Endometrial microvascular endothelial cells (primary cell): ENCODE measurements around the gene VPS51.

- RAMPAGE, long total RNA = no peak
These were observed 1.7 kb downstream of the EHD1 start for GRCh38 chr11:64876512-64877370.

DNA sequence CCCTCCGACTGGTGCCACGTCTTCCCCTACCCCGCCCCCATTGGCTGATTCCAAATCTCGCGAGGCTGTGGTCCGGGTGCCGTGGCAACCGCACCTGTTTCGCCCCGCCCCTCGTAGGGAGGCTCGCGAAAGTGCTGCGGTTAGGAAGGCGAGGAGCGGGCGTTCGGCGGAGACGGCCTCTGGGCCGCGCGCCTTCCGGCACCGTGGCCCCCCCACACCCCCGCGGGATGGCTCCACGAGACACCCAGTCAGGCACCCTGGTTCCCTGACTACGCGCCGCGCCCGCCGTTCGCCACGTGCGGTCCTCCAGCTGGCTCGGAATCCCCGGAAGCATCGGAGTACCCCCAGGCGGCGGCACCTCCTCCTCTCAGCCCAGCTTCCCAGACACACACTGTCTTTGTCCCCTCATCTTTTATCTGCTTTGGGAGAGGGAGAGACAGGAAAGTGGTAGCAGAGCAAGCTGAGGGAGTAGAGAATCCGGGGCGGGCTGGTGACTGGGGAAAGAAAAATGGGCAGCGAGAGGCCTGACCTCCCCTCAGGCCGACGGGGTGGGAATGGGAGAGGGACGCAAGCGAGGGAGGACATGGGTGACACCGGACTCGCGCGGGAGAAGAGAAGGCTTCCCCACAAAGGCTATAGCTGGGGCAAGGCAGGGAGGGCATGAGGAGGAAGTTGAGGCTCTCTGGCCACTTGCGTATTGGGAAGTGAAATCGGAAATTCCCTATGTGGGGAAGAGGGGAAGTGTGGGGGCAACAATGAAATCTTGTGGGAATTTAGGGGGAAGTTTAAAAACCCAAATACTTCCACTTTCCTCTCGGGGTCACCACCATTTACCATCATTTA lies 541 bp upstream of the EHD1 start:
- RAMPAGE, long total RNA = no peak

GRCh38 chr11:64885259-64886113 lies 7.1 kb upstream of the EHD1 start:
- RAMPAGE, long total RNA = no peak

DNA sequence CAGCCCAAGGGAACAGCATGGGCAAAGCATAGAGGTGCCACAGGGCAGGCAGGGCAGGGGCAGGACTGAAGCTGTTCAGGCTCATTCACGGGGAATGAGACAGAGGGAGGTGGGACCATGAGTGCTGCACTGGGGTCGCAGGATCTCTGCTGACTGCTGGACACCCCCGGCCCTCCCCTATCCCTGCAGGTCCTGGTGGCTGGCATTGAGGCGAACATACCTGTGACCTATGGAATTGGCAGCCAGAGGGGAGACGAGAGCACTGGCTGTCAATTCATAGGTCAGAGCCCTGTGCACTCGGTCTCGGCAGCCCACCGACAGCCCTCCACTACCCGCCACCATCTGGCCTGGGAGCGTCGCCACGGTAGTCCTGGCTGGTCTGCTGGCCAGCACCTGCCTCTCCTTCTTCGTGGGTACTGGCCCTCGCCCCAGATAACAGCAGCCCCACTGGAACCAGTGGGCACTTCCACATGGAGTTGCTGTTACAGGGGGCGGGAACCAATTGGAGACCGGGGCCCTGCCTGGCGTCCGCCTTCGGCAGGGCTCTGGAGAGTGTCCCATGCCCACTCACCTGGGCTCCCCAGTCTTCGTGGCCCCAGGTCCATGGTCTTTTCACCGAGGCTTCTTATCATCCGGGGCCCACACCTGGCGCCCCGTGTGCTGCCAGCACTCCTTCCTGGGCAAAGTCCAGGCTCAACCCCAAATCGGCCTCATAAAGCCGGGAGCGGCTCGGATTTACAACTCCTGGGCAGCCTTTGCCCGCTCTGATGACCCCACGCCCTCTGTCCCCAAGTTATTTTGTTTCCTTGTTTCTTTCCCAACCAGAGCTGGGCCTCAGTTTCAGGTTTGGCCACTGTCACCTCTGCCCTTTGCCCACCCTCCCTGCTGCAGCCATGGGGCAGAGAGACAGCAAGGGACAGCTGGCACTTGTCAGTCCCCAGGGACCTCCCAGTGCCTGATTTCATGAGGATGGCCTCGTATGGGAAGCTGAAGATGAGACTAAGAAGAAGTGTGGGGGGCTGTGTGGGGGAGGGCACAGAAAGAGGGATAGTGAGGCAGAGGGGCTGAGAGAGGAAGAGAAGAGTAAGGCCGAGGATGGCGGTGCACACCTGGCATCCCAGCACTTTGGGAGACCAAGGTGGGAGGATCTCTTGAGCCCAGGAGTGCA lies 12.9 kb upstream of the EHD1 start:
- RAMPAGE, long total RNA = no peak

DNA sequence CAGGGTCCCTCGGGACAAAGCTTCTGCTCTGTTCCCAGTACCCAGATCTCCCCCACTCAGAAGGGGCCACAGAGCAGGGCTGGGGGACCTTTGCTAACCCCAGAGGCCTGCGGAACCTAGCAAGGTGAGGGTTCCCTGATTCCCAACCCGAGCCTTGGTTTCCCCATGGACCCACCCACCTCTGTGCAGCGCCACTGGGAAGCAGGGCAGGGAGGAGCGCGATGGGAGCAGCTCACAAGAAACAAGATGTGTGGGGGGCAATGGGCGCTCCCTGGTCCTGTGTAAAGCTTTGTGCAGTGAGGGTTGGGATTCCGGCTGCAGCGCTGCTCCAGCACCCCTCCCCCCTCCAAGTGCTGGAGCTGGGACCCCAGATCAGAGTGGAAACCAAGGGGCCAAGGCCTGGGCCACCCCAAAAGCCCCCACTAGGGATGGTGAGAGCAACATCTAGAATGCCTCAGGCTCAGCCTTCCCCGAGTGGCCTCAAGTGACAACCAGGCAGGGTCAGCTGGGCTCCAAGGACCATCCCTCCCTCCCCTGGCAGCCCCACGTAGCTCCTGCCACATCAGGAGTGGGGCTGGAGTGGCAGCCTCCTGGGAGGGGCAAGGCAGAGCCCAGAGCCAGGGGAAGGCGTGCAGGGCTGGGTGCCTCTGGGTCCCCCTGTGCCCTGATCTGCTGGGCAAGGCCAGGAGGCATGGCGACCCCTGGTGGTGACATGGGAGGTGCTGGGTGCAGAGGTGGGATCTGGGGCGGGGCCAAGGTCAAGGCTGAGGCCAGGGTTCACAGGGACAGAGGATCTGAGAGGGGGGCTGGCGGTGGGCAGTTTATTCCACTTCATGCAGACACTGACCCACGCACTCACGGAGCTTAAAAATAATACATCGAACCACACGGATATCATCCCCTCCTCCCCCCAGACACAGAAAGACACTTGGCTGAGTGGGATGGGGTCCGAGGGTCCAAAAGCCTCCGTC lies 15.6 kb upstream of the EHD1 start:
- RAMPAGE, long total RNA = no peak

GRCh38 chr11:64914262-64914774 lies 2.7 kb downstream of the ATG2A start:
- RAMPAGE, long total RNA = no peak

GRCh38 chr11:64926550-64927172 lies 2.2 kb downstream of the PPP2R5B start:
- RAMPAGE, long total RNA = no peak

DNA sequence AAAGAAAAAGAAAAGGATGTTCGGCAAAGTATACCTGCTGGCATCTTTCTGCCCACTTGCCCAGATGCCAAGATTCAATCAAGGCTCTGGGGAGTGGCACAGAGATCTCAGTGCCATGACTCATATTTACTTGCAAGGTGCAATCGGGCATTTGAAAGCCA lies 1.3 kb downstream of the MAJIN start:
- RAMPAGE, long total RNA = no peak

GRCh38 chr11:65066777-65067596 lies 8.6 kb upstream of the NAALADL1 start:
- RAMPAGE, long total RNA = no peak

GRCh38 chr11:65095739-65096917 lies at the start of gene VPS51:
Gene VPS51, plus strand, starts transcription at chr11:65096214.
- RAMPAGE, long total RNA = start-site peak on the plus strand at chr11:65096223-65096234, 48 and 56 reads in 2 replicates

DNA sequence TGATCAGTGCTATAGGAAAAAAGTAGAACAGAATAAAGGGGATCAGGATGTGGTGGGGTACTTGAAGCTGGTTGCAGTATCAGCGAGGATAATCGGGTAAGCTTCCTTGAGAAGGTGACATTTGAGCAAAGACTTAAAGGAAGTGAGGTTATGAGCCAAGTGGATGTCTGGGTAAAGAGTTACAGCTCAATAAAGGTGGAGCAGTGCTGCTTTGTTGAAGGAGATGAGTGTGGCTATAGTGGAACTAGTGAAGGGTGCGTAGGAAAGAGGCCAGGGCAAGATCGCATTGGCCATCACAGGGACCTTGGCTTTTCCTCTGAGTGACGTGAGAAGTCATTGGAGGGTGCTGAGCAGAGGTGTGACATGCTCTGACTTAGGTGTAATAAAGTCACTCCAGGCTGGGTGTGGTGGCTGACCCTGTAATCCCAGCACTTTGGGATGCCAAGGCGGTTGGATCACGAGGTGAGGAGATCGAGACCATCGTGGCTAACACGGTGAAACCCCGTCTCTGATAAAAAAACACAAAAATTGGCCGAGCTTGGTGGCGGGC lies 2.3 kb upstream of the SYVN1 start:
- RAMPAGE, long total RNA = no peak

DNA sequence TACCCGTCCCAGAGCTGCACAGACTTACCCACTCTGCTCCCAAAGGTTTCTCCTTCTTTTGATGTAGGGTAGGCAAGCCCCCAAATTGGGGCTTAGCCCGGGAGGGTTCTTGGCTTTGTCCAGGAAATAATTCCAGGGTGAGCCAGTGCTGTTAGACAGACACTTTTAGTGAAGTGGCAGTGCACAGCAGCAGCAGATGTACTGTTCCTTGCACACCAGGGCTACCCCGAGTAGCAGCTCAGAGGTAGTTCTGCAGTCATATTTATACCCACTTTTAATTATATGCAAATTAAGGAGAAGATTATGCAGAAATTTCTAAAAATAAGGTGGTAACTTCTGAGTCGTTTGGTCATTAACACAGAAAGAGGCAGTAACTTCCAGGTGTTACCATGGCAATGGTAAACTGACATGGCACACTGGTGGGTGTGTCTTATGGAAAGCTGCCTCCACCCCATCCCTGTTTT lies 12.2 kb upstream of the SYVN1 start:
- RAMPAGE, long total RNA = no peak

DNA sequence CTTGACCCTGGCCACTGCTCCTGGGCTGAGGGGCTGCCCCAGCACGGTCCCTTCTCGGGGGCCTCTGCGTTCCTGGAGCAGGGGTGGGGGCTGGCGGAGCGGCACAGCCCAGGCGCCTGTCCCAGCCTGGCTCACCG lies 184 bp downstream of the CAPN1 start:
- RAMPAGE, long total RNA = no peak

- RAMPAGE, long total RNA = no peak
These were observed 31.7 kb downstream of the CAPN1 start for GRCh38 chr11:65213096-65214079.

DNA sequence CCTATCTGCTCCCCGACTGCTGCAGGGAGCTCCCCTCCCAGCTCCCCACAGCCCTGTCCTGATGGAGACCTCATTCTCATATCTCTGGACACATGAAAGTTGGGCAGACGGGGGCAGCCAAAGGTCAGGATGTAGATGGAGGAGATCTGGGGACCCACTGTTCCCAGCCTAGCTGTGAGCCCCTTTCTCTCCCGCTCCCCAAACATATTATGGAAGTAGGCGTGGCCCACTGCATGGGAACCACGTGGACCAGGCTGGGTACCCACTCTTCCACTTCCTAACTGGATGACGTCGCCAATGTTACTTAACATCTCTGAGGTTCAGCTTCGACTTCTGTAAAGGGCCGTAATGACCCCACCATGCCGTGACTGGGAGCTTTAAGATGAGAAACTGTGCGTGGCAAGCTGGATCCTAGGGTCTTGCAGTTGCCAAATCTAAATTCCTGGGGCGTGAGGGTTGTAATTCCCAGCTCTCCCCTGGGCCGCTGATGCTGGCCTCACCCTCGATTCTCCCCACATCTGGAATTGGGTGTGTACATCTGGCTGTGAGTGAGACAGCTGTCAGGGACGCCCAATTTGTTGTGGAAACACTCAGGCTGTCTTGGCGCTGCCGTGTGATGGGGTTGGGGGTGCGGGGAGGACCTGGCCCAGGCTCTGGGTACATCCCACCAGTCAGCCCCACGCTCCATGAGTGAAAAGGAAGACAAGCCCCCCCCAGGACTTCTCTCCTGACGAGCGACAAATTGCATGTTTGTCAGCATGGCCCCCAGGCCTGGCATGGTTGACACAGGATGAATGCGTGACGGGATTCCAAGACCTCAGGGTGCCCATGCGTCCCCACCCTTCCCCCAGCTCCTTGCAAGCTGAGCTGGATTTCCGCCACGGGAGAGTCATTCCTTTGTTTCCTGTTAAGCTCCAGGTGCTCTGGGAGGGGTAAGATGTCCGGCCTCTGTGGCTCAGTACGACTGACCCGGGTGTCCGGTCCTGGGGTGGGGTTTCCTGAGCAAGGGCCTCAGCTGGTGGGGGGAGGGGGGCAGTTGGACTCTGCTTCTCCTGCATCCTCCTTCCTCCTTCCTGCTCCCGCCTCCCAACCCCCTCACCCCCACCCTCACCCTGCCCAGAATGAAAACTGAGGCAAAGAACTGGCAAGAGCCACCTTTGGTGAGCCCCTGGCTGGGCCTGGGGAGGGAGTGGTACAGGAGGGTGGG lies 2.0 kb downstream of the CDC42EP2 start:
- RAMPAGE, long total RNA = no peak

DNA sequence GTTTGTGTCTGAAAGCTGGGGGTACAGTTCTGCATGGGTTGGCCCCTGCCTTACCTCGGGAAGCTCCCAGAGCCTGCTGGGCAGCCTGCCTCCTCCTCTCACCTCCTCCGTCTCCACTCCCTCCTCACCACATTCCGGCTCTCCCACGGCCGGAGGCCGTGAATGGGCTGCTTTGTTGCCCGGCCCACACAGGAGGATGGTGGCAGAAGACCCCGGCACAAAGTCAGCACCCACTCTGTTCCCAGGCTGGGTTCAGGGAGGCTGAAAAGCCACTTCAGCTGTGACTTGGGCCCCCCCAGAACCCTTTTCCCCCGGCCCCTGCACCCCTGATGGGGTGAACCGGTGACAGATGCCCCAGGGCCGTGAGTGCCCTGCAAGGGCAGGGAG lies 4.3 kb downstream of the FRMD8 start:
- RAMPAGE, long total RNA = no peak

- RAMPAGE, long total RNA = no peak
These were observed 7.9 kb downstream of the FRMD8 start for GRCh38 chr11:65394479-65394678.

DNA sequence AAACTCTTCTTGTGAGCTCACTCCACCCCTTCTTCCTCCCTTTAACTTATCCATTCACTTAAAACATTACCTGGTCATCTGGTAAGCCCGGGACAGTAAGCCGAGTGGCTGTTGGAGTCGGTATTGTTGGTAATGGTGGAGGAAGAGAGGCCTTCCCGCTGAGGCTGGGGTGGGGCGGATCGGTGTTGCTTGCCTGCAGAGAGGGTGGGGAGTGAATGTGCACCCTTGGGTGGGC lies 37.1 kb downstream of the FRMD8 start:
- RAMPAGE, long total RNA = no peak

DNA sequence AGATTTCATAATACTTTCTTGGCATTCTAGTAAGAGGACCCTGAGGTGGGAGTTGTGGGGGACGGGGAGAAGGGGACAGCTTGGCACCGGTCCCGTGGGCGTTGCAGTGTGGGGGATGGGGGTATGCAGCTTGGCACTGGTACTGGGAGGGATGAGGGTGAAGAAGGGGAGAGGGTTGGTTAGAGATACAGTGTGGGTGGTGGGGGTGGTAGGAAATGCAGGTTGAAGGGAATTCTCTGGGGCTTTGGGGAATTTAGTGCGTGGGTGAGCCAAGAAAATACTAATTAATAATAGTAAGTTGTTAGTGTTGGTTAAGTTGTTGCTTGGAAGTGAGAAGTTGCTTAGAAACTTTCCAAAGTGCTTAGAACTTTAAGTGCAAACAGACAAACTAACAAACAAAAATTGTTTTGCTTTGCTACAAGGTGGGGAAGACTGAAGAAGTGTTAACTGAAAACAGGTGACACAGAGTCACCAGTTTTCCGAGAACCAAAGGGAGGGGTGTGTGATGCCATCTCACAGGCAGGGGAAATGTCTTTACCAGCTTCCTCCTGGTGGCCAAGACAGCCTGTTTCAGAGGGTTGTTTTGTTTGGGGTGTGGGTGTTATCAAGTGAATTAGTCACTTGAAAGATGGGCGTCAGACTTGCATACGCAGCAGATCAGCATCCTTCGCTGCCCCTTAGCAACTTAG lies 38.5 kb downstream of the FRMD8 start:
- RAMPAGE, long total RNA = no peak

DNA sequence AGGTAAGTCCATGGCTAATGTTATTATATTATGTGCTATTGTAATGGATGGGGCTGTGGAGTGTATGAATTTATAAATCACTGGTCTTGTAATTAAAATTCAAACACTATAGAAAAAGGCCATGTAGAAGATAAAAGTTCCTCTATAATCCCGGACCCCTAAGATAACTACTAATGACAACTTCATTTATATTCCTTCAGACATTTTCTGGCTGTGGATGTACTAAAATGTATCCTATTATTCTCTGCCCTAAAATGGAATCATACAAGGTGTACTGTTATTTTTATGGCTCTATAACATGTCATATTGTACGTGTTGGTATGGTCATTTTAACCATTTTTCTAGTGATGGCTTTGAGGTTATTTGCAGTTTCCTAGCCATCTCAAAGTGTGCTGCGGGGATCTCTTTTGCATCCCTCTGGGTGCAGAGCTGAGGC lies 48.7 kb downstream of the FRMD8 start:
- RAMPAGE, long total RNA = no peak